ENCODE measurements around a stretch of chr12.

GRCh38 chr12:131050086-131050470, 96.4 kb downstream of the ADGRD1 start:
- PRO-cap, result no peak

DNA sequence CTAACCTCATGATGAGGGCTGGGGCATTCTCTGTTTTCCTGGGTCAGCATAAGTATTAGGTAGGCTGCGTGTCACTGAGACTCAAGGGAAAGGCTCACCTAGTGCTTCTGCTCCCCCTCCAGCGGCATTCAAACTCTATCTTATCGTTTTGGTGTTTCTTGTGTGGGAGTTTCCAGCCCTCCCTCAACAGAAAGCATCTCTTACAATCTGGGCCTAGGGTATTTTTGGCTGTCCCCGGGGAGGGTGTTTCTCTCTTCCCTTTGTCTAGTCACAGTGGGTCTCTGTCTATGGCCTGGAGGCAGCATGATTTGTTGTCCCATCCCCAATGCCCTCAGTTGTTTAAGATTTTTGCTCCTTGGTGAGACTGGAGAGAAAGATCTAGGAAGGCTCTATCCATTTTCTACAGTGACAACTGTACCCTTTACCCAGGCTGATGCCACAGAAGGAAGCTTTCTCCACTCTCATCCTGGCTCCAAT, 286.0 kb downstream of the ADGRD1 start:
- PRO-cap, result no peak

DNA sequence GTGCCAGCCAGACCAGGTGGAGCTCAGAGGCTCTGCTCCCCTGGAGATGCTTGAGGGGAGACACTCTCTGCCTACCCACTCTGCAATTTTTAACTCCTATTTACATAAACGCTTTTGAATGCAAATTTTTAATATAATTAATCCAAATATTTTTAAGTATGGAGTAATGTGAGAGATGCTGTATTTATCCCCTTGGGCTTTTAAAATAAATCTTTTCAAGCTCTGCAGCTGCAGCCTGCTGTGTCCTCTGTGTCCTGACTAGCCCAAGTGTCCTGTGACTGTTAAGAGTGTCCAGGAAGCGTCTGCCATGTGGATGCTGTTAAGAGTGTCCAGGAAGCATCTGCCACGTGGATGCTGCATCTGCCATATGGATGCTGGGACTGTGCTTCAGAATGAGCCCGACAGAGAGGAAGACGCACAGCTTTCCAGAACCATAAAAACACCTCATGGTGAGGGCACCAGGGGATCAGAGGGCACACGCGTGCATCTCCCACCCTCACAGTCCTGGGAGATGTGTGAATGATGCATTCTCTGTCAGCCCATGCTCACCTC, 307.2 kb downstream of the ADGRD1 start:
- PRO-cap, result no peak

- PRO-cap, result no peak
Observed at GRCh38 chr12:131603355-131603969, 107.4 kb upstream of the SFSWAP start.

GRCh38 chr12:131908266-131908855, 13.9 kb downstream of the ULK1 start:
- PRO-cap, result no peak

DNA sequence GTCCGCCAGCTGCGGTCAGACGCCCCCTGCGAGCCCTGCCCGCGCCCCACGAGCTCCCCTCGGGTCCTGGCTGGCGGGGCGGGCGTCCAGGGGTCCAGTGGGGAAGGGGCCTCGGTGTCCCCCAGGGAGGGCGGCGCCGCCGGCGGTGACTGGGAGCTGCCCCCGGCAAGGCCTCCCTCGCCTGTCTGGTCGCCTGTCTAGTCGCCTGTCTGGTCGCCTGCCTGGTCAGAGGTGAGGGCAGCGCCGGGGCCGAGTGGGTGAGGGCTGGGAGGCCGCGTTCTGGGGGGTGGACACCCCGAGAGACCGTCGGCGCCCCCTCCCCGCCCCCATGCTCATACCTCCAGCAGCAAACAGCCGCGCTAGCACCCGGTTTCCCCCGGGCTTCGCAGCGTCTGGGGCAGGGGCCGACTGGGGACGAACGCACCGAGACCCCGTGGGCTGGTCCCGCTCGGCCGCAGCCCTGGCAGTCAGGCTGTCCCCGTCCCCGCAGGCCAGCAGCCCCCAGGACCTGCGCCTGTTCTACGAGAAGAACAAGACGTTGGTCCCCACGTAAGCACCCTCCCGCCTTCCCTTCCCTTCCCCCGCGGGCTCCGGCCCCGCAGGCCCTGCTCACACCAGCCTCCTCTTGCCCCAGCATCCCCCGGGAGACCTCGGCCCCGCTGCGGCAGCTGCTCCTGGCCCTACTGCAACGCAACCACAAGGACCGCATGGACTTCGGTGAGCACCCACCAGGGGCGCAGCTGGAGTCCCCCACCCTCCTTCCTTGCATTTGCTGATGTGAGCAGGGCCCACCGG, 15.1 kb downstream of the ULK1 start:
- PRO-cap, result no peak

DNA sequence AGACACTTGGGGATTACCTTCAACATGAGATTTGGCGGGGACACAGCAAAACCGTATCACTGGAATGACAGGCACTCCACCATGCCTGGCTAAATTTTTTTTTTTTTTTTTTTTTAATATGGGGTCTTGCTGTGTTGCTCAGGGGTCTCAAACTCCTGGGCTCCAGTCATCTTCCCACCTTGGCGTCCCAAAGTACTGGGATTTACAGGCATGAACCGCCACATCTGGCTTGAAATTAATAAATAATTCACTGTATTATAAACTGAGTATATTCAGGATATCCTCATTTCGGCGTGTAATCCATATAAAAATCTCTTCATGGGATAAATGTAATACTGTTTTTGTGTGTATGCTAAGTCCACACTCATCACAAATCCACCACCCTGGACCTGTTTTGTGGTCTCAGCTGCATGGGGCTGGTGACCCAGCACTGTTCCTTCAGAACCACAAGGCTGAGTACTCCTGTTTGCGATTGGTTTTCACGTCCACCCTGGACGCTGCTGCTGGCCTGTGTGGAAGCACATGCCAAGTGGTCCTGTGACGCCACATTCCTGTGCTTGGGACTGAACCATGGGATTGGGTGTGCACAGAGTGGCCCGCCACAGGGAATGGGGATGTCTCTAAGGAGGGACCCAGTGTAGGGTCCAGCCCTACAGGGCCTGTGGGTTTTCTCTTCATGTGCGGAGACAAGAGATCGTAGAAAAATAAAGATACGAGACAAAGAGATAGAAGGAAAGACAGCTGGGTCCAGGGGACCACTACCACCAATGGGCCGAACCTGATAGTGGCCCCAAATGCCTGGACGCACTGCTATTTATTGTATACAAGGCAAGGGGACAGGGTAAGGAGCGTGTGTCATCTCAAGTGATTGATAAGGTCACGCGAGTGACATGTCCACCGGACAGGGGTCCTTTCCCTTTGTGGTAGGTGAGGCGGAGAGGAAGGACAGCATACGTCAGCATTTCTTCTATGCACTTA, 4.3 kb downstream of the PUS1 start:
- PRO-cap, result unidirectional peak, minus-strand start at position 705 of the sequence

DNA sequence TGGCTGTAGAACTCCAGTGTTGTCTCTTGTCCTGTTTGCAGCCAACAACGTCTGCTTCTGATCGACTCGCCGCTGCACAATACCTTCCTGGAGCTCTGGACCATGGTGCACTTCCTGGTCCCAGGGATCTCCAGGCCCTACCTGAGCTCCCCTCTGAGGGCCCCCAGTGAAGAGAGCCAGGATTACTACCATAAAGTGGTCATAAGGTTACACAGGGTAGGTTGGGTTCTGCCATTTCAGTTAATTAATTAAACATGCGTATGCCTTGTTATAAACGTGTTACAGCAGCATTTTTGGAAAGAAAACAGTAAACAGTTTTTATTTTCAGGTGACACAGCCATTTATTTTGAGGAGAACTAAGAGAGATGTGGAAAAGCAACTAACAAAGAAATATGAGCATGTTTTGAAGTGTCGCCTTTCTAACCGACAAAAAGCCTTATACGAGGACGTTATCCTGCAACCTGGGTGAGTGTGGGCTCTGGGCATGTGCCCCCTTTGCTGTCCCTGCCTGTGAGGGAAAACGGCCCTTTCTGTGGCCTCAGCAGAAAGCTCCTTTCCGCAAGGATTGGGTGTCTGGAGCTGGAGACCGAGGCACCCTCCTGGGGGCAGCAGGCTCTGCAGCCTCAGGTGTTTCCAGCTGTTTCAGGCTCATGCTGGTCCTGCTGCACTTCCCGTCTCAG, 63.8 kb downstream of the EP400 start:
- PRO-cap, result no peak

GRCh38 chr12:132078240-132078957, 65.7 kb downstream of the DDX51 start:
- PRO-cap, result no peak

- PRO-cap, result no peak
Observed at GRCh38 chr12:132130576-132130823, 13.6 kb downstream of the DDX51 start.

GRCh38 chr12:132162533-132163126, 18.4 kb downstream of the NOC4L start:
- PRO-cap, result no peak

DNA sequence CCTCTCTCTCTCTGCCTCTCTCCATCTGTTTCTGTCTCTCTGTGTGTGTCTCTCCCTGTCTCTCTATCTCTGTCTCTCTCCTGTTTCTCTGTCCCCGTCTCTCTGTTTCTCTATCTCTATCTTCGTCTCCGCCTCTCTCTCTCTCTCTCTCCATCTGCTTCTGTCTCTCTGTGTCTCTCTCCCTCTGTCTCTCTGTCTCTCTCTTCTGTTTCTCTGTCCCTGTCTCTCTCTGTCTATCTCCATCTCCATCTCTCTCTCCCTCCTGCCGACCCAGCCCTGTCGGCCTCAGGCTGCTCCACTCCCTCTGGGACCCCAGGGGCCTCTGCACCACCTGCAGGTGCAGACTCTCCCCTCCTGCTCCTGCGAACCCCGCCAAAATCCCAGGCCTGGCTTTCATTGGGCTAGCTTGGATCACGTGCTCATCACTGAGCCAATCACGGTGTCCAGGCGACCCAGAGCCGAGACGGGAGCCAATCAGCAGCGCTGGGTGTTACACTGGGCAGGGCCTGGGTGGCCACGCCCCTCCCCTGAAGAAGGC, 66.9 kb upstream of the FBRSL1 start:
- PRO-cap, result no peak

DNA sequence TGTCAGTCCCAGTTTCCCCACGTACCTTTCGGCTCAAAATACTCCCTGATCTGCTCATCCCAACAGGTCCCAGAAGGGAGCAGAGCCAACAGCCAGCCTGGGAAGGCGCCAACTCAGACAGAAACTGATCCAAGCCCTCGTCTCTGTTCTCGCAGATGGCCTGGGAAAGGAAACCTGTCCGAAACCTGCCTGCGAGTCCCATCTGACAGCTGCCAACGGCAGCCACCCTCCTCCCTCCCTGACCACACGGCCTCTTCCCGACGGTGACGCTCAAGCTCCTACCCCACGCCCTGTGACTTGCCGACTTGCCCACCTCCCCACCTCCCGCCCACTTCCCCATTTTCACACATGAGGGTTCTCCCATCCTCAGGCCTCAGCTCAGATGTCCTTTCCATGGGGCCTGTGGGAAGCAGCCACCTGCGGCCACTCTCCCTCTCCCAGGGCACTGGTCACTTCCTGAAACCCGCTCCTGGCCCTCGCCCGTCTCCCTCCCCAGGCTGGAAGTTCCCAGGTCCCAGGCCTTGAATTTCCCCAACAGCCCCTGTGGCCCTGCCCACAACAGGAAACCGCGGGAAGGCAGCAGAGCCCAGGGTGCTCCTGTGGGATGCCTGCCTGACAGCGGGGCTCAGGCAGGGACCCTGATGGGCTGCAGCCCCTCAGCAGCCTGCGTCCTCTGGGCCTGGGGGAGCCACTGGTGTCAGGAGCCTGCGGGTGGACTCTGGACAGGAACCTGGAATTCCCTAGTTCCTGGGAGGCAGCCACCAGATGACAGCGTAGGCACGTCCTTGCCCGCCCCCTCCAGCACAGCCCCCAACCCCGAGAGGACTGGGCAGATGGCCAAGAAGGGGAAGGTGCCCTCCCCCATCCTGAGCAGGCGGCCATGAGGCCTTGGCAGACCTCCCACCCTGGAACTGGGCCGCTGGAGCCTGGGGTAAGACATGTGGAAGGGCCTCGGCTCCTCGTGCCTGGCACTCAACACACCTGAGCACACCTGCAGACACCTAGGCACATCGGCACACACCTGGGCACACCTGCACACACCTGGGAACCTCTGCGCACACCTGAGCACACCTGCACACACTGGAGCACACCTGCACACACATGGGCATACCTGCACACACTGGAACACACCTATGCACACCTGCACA, 60.6 kb upstream of the FBRSL1 start:
- PRO-cap, result no peak

GRCh38 chr12:132516799-132517982, 27.2 kb downstream of the FBRSL1 start:
- PRO-cap, result no peak

DNA sequence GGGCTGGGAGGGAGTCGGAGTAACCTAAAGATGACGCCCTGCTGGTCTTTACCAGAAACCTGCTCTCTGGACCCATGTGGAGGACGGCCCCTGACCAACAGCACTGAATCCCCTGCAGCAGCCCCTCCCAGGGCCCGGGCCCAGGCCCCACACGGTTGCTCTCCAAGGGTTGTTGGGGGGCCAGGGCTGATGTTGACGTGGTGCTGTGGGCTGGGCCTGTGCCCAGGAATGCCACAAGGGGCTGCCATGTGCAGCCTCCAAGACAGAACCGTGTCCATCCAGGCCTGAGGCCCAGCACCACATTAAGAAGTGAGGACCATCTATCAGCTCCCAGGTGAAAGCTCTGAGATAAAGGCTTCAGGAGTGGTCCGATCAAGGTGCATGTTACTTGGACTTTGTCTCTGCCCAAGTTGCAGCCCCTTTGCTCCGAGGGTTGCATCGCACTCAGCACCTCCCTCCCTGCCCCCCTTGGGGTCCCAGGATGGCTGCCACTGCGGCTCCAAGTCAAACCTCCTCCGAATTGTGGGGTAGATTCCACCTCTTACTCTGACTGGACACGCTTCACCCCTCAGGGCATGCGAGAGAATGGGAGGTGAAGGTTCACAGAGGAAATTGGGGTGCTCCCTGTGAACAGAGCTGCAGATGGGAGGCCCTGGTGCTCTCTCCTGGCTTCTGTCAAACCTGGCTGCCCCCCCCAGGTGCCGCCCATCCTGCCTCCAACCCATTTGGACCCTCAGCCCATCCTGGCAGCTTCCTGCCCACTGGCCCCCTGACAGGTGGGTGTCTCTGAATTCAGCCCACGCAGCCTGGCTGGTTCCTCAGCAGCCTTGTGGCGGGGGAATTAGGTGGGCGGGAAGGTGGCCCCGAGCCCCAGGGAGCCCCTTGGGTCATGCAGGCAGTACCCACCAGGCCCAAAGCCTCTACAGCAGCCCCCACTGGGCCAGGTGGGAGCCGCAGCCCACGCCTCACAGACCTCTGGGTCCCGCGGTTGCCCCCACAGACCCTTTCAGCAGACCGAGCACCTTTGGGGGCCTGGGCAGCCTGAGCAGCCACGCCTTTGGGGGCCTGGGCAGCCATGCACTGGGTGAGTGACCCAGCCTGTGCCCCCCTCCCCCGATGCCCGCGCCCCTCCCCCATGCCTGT, 29.3 kb downstream of the LRCOL1 start:
- PRO-cap, result no peak

GRCh38 chr12:132582360-132583401, 27.7 kb downstream of the LRCOL1 start:
- PRO-cap, result no peak

GRCh38 chr12:132602809-132603356, 7.5 kb downstream of the LRCOL1 start:
- PRO-cap, result no peak

DNA sequence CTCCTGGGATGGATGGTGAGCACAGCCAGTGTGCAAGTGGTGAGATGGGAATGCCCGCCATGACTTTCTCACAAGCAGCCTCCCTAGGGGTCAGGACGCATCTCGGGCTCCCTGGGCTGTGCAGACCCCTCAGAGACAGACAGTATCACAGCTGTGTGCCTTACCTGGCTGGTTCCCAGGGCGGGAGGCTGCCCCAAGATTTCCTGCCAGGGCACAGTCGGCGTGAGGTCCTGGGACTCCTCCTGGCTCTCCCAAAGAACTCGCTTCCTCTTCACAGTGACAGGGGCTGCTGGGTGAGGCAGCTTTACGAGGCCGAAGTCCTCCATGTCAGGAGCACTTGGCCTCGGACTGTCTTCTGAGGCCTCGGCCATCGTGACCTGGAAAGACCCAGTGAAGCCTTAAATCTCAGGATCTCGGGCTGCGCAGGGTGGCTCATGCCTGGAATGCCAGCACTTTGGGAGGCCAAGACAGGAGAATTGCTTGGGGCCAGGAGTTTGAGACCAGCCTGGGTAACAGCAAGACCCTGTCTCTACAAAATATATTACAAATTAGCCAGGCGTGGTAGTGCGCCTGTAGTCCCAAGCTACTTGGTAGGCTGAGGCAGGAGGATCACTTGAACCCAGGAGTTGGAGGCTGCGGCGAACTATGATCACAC, 31.1 kb downstream of the P2RX2 start:
- PRO-cap, result no peak

- PRO-cap, result no peak
Observed at GRCh38 chr12:132731426-132732078, 20.9 kb downstream of the PGAM5 start.

- PRO-cap, result no peak
Observed at GRCh38 chr12:132734373-132734937, 23.8 kb downstream of the PGAM5 start.